ENCODE results near the genes ABCB7, POU3F4 and CHM.

DNA sequence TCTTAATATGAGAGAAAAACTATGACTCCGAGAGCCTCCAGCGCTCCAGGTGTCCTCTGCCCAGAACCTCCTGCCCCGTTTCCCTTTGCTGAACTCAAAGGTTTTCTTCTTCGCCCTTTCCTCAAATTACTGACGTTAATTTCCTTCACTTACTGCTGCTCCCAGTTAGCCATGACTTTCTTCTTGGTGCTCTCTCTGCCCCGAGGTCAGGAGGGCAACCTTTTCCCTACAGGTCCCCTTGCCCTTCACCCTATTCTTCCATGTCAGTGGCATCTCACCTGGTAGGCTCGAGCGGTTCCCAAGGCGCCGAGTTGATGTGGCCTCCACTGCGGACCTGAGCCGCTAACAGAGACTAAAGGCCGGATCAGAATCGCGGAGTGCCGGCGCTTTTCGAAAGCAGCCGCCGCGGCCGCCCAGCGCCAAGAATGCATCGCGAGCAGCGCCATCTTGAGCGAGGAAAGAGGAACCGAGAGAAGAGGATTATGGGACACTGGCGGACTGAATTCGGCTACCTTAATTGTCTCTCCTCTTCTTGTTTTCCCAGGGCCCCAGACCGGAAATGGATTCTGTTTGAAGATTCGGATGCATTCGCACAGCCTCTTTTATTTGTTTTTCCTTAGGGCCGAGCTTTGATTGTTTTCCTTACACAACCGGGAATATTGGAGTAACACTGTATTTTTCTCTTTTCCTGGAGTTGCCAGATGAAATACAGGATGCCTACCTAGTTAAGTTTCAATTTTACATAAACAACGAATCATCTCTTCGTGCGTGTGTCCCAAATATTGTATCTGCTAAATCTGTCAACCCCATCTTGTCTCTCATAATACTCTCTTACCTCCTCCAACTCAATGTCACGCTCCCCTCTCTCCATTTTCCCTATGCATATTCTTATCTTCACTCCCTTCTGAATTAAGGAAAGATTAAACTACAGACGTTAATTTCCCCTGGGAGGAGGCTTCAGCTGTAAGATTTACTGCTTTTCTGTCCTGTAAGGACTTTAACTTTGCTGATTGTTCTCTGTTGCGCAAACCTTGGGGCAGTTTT, at the start of gene ABCB7:
TSS of gene ABCB7 (minus strand) at position 457 of the 1,044 bp plus-strand sequence.
- PRO-cap = bidirectional peak, plus-strand start at position 558 of the sequence, minus-strand start at position 427 of the sequence
- RAMPAGE, long total RNA, 2 experiments = start-site peak on the minus strand in 1 of 2 experiments, centred at position 456 of the sequence, 307 reads per replicate

DNA sequence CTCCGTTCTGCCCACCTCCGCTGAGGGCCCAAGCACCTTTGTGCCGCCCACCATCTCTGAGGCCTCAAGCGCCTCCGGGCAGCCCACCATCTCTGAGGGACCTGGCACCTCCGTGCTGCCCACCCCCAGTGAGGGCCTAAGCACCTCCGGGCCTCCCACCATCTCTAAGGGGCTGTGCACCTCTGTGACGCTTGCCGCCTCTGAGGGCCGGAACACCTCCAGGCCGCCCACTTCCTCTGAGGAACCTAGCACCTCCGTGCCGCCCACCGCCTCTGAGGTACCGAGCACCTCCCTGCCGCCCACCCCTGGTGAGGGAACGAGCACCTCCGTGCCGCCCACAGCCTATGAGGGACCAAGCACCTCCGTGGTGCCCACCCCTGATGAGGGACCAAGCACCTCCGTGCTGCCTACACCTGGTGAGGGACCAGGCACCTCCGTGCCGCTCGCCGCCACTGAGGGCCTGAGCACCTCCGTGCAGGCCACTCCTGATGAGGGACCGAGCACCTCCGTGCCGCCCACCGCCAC, 680 bp downstream of the MAGEE1 start:
- PRO-cap = no peak
- RAMPAGE, long total RNA, 2 experiments = no peak in any of the 2 experiments

DNA sequence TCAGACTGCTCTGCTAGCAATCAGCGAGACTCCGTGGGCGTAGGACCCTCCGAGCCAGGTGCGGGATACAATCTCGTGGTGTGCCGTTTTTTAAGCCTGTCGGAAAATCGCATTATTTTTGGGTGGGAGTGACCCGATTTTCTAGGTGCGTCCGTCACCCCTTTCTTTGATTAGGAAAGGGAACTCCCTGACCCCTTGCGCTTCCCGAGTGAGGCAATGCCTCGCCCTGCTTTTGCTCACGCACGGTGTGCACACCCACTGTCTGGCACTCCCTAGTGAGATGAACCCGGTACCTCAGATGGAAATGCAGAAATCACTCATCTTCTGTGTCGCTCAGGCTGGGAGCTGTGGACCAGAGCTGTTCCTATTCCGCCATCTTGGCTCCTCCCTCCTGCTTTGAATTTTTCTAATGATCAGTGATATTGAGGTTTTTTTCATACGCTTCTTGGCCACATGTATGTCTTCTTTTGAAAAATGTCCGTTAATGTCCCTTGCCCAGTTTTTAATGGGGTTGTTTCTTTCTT, 298.2 kb downstream of the MAGEE1 start:
- PRO-cap = no peak
- RAMPAGE, long total RNA, 2 experiments = no peak in any of the 2 experiments

GRCh38 chrX:77451064-77451642, 4.0 kb downstream of the FGF16 start:
- PRO-cap = no peak
- RAMPAGE, long total RNA, 2 experiments = no peak in any of the 2 experiments

GRCh38 chrX:77651996-77652513, 134.0 kb downstream of the ATRX start:
- PRO-cap = no peak
- RAMPAGE, long total RNA, 2 experiments = no peak in any of the 2 experiments

DNA sequence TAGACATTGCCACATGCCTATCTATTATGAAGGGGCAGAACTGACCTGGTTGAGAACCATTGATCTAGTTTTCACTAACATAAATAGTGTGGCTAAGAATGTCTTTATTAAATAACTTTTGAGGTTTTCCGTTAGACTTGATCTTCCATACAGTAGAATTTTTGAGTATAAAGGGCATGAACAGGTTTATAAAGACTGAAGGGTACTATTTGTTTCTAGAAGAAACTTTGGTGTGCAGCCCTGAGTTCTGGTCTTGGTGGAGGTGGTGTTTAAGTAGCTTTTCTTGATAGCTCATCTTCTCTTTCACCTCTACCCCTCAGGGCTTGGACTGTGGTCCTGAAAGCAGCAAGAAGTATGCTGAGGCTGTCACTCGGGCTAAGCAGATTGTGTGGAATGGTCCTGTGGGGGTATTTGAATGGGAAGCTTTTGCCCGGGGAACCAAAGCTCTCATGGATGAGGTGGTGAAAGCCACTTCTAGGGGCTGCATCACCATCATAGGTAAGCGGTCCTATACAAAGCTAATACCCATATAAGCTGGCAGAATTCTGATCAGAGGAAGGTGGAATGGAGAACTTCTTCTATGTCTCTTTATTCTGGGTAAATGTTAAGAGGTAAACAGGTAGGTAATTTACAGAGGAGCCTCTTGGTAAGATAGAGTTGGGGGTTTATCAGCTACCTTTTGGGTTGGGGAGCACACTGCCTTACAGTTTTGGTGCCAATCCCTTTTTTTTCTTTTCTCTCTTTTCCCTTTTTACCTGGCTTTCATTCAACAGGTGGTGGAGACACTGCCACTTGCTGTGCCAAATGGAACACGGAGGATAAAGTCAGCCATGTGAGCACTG, 14.7 kb downstream of the TAF9B start:
- PRO-cap = no peak
- RAMPAGE, long total RNA, 2 experiments = no peak in any of the 2 experiments

DNA sequence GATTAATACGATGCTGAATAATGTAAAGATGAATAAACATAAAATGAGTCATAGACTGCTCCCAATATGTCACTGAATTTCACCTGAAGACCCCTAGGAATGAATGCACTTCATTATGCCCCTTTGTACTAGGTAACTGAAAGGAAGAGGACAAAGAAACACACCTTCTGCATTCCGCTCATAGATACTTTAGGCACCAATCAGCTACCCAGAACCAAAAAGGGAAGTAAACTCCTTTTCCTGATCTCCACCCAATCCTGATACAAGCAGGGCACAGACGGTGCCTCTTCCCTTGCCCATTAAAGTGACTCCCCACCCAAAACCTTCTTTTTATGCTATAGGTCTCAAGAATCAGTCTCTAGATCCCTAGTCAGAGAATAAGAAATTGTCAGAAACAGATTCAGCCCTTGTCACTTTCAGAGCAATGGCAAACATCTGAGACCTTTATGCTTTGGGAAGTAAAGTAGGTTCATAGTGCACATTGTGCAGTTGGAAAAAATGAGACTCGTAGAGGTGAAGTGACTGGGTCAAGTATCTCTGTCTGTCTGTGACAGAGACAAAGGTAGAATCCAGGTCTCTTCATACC, 2.3 kb downstream of the GPR174 start:
- PRO-cap = no peak
- RAMPAGE, long total RNA, 2 experiments = no peak in any of the 2 experiments

DNA sequence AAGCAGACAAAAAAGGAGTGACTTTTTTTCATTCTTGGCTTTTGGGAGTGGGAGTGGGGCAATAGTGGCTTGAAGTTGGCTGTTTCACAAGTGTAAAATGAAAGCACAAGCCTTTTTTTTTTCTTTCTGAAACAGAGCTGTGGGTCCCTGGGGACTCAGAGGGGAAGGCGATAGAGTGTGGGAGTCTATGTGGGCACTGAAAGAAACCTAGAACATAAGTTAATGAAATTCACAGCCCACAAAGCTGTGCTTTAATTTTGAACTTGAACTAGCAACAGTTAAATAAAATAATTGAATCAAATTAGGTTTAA, 107.7 kb downstream of the ITM2A start:
- PRO-cap = no peak
- RAMPAGE, long total RNA, 2 experiments = no peak in any of the 2 experiments

DNA sequence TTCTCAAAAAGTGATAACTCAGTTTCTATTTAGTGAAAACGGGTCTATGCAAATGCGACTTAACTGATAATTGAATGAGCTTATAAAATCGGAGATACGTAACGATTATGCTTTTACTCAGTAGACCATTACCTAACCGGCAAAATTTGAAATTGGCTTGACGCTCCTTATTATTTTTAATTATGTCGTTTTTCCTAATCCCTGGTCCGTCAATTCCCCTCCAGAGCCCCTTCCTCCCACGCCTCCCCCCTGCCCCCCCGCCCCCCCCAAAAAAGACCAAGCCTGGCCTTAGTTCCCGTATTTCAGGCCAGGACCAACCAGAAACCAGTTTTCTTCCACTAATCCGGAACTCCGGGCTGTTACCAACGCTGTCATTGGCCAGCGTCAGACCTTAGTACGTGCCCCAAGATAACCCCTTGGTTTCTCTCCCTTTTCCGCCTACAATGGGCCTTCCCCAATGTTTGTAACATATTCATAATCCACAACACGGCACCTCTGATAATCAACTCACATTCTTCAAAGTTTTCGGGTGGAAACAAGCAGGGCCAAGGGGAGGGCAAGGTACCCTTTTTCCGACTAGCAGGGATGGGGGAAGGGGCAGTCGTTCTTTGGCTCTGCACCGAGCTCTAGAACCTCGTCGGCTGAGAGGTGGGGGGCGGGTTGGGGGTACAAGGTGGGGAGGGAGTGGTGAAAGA, 1.7 kb downstream of the BRWD3 start:
- PRO-cap = no peak
- RAMPAGE, long total RNA, 2 experiments = no peak in any of the 2 experiments

DNA sequence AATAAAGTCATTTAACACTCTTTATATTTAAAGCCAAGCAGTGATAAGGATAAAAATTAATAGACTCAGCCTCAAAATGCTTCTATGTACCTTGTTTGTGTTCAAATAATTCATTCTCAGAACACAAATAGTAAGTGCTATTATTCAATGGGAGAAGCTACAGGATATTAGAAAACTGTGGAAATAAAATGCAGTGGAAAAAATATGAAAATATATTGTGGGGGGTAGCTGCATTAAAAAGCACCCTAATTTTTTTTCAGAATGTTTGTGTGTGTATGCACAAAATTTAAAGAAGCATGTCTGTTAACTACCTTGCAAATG, 11.5 kb upstream of the POU3F4 start:
- PRO-cap = no peak
- RAMPAGE, long total RNA, 2 experiments = no peak in any of the 2 experiments

DNA sequence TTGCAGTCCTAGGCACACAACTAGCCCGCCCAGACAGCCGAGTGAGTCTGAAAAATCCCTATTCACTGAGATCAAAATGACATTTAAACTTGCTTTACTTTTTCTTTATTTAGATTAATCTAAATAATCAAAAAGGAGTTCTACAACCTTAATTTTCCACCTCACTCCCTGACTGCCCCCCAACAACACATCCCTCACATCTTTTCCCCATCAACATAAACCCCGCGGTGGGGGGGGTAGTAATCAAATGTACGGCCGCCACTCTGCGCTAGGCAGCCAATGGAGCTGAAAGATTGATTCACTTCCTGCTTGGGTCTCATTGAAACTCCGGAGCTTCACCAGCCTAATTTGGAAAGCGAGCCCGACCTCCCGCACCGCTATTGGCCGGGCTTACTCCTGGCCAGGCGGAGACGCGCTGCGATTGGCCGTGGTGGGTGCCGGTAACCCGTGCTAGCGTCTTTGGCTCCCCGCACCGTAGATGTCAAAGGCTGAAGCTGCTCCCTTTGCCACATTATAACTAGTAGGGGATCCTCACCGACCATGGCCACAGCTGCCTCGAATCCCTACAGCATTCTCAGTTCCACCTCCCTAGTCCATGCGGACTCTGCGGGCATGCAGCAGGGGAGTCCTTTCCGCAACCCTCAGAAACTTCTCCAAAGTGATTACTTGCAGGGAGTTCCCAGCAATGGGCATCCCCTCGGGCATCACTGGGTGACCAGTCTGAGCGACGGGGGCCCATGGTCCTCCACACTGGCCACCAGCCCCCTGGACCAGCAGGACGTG, at the start of gene POU3F4:
TSS of gene POU3F4 (plus strand) at position 506 of the 783 bp plus-strand sequence.
- PRO-cap = no peak
- RAMPAGE, long total RNA, 2 experiments = no peak in any of the 2 experiments

DNA sequence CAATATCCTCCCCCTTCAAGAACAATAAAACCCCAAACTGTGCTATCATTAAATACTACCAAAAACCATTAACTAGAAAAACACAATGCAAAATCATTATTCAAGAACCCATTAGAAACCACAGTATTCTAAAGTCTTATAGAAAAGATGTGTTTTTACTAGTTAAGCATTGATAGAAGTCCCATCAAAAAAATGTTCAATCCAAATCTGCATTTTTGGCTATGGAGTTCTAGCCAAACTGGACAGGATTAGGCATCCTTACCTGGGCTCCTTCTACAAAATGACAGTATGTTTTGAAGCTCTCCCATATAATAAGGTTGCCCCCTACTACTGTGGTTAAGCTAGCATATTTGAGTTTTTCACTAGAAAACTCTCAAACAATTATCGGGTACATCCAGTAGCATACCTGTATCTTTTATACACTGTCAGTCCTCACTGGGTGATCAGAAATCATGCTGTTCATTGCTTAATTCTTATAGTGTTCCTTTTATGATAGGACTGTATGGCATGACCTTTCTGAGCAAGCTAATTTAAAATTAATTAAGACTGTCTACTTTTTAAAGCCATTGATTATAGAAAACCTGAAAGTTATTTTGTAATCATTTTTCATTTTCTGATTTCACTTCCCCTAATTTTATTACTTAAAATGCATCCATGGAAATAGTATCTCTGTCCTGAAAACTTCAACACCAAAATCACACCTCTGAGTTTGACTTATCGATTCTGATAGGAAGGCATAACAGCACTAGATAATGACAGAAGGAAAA, 126.1 kb downstream of the RPS6KA6 start:
- PRO-cap = no peak
- RAMPAGE, long total RNA, 2 experiments = no peak in any of the 2 experiments

- PRO-cap = no peak
- RAMPAGE, long total RNA, 2 experiments = no peak in any of the 2 experiments
Observed at GRCh38 chrX:84729769-84730063, 227.5 kb upstream of the HDX start.

DNA sequence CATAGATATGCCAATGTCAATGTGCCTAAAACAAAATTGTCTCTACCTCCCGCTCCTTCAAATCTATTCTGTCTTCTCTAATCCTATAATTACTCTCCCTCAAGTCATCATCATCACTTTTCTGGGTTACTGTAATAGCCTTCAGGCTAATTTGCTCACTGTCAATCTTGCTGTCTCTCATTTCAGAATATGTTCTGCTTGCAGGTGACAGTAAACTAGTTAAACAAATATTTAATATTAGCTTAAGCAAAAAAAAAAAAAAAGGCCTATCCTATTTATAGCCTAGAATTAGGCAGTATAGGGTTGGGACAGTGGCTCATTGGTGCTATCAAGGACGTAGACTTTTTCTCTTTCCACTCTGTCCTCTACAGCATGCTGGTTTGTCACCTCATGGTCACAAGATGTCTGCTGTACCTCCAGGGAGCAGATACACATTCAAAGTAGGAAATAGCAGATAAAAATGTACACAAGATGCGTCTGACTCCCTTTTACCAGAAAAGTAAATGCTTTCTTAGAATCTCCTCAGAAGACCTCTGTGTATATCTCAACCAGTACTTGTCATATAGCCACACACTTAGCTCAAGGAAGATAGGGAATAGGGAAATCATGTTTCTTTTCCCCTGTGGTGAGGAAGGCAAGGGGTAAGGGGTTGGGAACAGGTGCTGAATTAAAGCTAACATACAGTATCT, 86.2 kb downstream of the APOOL start:
- PRO-cap = no peak
- RAMPAGE, long total RNA, 2 experiments = no peak in any of the 2 experiments

- PRO-cap = unidirectional peak, minus-strand start at chrX:86047516
- RAMPAGE, long total RNA, 2 experiments = start-site peak on the minus strand in 2 of 2 experiments, at chrX:86047533-86047560 at its widest, 132 to 372 reads per replicate
Observed at GRCh38 chrX:86046921-86048373, at the start of gene CHM. CHM (minus strand) TSS chrX:86047558.

DNA sequence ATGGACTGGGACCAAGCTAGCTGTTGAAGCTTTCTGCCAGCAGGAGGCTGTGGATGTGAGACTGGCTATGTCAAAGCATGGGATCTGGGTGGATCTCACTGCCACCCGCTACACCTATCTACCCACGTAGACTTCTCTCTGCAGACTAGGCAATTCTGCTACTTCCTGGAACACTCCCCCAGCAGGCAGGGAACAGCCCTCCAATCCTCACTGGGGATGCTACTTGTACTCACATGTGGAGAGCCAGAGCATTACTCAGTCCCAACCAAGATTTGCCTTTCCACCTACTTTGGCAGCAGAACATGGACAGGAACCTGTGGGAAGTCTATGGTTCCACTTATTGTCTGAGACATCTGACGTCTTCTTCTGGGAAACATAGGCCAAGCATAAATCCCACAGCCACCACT, 383.5 kb upstream of the CPXCR1 start:
- PRO-cap = no peak
- RAMPAGE, long total RNA, 2 experiments = no peak in any of the 2 experiments

GRCh38 chrX:88944006-88944291, 196.9 kb downstream of the CPXCR1 start:
- PRO-cap = no peak
- RAMPAGE, long total RNA, 2 experiments = no peak in any of the 2 experiments

DNA sequence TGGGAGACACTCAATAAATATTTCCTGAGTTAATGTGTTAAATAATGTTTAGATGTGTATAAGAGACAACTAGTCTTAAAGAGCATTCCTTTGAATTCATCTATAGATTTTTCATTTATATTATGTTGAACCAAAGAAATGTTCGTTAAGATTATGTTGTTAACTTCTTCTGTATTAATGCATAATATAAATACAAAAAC, 349.7 kb downstream of the TGIF2LX start:
- PRO-cap = no peak
- RAMPAGE, long total RNA, 2 experiments = no peak in any of the 2 experiments

DNA sequence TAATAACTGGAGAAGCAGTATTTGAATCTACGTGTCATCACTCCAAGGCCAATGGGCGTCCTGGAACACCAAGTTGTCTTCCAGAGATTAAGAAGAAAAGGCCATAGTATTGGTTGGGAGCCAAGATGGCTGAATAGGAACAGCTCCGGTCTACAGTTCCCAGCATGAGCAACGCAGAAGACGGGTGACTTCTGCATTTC, 46.3 kb downstream of the NAP1L3 start:
- PRO-cap = no peak
- RAMPAGE, long total RNA, 2 experiments = no peak in any of the 2 experiments

DNA sequence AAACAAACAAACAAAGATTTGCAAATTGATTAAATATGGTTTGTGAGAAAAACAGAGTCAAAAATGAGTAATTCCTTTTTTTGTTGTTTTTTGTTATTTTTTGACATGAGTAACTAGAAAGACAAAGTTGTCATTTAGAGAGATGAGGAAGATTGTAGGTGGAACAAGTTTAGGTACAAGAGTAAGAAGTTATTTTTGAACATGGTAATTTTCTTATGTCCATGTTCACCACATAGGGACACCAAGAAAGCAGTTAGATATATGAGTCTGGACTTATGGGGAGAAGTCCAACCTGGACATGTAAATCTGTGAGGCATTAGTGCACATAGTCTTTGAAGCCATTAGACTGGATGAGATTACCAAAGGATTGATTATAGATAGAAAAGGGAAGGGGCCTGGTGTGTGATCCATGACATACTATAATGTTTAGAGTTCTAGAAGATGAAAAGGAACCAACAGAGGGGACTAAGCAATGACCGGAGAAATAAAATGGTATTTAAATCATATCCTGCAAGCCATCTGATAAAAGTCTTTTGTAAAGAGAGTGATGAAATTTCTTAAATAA, 286.3 kb downstream of the RPA4 start:
- PRO-cap = no peak
- RAMPAGE, long total RNA, 2 experiments = no peak in any of the 2 experiments